ENCODE data around the genes ZNF827, TTC29 and ARHGAP10.

GRCh38 chr4:144808709-144809895 is 163.1 kb downstream of the HHIP start:
- PRO-cap = no peak

- PRO-cap = unidirectional peak, minus-strand start at chr4:145482787
Measured at GRCh38 chr4:145482562-145483479, 1.2 kb downstream of the SMAD1 start.

- PRO-cap = no peak
Measured at GRCh38 chr4:145557826-145558316, 61.3 kb upstream of the MMAA start.

DNA sequence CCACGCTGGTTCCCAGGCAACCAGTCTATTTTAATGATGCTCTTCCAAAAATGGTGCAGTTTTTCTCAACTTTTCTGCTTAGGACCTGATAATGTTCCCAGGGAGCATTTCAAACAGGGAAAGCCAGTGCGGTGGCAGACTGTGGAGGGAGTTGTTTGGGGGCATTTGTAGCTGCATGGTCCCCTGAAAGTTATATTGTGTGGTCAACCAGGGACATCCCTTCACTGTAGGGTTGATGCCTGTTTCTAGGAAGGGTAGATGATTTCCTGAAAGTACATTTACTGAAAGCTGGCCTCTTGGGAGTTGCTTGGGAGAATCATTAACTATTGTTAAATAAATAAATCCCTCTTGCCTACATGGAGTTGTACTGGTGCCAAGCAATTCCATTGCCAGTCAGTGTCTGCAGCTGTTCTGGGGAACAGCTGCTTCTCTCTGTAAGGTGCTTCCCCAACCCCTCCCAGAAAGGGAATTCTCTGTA is 51.0 kb downstream of the C4orf51 start:
- PRO-cap = no peak

- PRO-cap = unidirectional peak, minus-strand start at chr4:145938422; bidirectional peak, plus-strand start at chr4:145938964, minus-strand start at chr4:145938895
Measured at GRCh38 chr4:145938087-145939231, at the start of gene ZNF827. Gene ZNF827 (minus strand): TSS chr4:145938823.

DNA sequence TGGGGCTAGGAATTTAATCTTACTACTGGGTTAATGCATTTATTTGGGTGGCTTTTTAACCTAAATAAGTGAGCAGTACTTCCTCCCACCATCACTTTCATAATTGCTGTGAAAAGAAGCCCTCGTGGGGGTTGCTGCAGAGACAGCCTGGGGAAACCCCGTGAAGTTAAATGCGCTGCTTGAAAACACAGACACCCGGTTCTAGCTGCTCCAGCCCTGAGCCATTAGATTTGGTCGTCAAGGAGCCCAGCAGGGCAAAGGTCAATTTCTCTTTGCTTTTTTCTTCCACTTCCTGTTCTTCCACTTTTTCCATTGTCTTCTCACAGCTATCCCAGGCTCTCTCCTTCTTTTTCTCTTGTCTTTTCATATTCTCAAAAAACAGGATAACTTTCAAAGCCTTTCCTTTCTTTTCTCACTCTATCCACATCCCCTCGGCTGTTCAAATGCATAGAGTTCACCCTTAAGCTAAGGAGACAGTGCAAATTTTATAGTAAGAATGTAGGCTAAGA is 91.4 kb upstream of the ZNF827 start:
- PRO-cap = no peak

- PRO-cap = no peak
Measured at GRCh38 chr4:146192087-146192624, 16.6 kb downstream of the LSM6 start.

DNA sequence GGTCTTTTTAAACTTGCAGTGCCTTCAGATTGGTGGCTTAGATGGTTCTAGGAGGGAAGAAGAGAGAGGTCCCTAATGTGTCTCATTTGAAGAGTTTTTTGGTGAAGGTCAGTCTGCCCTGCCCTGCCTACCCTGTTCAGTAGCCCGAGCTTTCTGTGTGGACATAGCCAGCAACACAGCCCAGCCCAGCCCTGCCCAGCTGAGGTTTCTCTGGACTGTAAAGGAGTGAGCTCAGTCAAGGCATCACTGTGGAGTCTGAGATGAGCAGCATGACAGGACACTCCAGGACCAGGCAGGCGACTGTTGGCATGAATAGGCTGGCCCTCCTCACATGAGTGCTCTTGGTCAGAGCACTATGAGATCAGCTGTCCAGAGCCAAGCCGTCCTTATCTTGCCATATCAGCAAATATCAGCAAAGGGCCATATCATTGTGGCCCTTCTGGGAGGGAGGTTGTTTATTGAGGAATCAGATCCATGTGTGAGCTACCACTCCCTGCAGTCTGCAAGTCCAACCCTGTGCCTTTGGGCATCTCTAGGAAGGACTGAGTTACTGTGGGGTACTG is 30.9 kb downstream of the REELD1 start:
- PRO-cap = no peak

- PRO-cap = no peak
Measured at GRCh38 chr4:146522781-146523153, 1.0 kb upstream of the SLC10A7 start.

- PRO-cap = no peak
Measured at GRCh38 chr4:146838189-146838771, 107.4 kb downstream of the TTC29 start.

GRCh38 chr4:146945549-146946061 is at the start of gene TTC29:
Gene TTC29 (minus strand): TSS chr4:146945864.
- PRO-cap = no peak

- PRO-cap = unidirectional peak, minus-strand start at chr4:147492882; bidirectional peak, plus-strand start at chr4:147493054, minus-strand start at chr4:147492882
Measured at GRCh38 chr4:147492681-147493163, 11.8 kb downstream of the EDNRA start.

GRCh38 chr4:147731827-147732553 is at the start of gene ARHGAP10:
Gene ARHGAP10 (plus strand): TSS chr4:147732088.
- PRO-cap = bidirectional peak, plus-strand start at chr4:147732062, minus-strand start at chr4:147732011

DNA sequence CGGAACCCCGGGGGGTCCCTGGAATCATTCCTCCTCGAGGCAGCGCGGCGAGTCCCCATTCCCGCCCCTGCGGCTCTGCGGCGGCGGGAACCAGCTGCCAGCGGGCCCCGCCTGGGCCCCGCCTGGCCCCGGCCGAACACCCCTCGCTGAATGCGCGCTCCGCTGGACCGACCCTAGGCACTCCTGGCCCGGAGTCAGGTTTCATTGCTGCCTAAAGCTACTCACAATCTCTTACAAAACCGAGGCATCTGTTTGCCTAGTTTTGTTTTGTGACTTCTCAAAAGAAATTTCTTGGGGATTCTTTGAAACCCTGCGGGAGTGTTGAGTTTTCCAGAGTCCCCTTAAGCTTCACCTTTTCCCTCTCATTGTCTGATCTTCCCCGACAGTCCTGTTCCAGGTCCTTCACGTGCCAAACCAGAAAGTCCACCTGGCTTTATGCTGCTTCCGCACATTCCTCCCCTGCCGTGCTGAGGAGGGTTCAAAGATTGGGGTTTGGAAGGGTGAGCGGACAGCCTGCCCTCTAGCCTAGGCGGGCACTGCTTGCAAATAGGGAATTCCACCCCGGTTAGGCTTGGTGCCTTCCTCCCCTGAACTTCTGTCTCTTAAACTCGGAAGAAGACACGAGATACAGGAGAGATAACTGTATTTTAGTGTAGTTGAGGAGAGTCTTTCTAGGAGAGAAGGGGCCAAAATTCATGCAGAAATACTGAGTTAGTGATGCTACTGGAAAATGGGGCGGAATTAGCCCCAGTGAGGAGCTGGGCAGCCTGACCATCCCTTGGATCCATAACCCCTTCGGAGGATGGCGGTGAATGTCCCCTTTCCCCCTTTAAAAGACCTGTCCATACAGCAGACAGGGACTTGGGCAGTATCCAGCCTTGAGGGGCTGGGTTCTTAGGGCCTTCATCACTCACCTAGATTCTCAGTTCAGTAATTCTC is 979 bp downstream of the ARHGAP10 start:
- PRO-cap = bidirectional peak, plus-strand start at position 139 of the sequence, minus-strand start at position 77 of the sequence; bidirectional peak, plus-strand start at position 481 of the sequence, minus-strand start at position 466 of the sequence

GRCh38 chr4:147756322-147757092 is 24.6 kb downstream of the ARHGAP10 start:
- PRO-cap = no peak

DNA sequence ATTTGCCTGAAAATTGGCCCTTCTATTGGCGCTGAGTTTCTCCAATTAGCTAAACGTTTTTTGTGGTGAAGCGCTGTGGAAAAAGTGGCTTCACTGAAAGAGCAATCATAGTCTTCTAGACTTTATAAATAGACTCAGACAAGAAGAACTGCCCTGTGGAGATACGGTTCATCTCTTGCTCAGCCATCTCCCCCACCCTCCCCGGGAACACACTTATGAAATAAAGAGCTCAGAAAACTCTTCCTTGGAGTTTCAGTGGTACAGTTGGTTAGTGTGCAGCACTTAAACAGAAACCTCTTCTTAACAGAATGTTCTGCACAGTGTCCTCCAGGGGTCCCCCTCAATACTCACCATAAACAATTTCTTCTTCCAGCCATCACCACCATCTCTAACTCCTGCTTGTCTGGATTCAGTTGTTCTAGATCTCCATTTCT is 313.0 kb downstream of the ARHGAP10 start:
- PRO-cap = no peak

DNA sequence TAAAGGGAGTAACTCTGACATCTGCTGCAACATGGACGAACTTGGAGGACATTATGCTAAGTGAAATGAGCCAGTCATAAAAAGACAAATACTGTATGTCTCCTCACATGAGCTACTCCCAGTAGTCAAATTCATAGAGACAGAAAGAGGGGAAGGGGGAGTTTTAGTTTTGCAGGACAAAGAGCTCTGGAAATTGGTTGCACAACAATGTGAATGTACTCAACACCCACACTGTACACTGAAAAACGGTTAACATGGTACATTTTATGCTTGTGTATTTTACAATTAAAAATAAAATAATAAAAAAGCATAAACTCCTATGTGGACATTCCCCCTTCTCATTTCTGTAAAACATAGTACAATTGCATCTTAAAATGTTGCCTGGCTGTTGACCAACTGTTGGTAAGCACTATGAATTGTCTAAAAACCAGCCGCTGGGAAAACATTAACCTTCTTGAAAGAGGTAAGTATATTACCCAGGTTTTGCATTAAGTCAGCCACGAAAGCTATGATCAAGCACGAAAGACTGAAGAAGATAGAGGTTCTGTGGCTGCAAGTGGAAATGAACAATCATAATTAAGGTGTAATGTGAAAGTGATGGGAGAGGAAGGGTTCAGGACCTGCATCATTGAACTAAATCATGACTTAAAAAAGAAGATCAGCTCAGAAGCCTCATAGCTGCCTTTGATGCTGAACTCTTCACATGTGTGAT is 341.2 kb downstream of the NR3C2 start:
- PRO-cap = no peak

DNA sequence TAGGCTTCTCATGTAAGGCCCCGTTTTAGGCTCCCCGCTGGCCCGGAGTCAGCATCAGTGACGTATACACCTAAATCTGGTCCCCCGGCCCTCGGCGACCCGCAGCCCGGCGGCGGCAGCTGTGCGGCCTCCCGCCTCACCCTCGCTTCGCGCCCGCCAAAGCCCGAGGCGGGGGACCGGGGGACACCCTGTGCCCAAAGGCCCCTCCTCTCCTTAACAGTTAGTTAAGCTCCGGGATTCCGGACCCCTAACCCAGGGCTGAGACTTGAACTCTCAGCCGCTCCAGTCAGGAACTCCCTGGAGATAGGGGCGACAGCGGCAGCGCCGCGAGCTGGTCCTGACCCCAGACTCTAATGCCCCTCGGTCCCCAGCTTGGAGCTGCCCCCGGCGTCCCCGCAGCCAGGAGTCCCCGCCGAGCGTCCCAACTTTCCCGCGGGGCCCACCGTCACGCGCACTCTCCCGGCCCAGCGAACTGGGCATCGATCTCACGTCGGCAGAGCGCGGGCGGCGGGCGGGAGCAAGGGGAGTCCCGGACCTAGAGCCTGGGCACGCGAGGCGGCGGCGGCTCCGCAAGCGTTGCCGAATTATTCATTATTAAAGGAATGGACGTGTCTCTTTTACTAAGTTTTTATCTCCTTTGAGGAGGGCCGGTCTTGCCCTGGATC is 1.5 kb upstream of the NR3C2 start:
- PRO-cap = bidirectional peak, plus-strand start at position 496 of the sequence, minus-strand start at position 423 of the sequence

DNA sequence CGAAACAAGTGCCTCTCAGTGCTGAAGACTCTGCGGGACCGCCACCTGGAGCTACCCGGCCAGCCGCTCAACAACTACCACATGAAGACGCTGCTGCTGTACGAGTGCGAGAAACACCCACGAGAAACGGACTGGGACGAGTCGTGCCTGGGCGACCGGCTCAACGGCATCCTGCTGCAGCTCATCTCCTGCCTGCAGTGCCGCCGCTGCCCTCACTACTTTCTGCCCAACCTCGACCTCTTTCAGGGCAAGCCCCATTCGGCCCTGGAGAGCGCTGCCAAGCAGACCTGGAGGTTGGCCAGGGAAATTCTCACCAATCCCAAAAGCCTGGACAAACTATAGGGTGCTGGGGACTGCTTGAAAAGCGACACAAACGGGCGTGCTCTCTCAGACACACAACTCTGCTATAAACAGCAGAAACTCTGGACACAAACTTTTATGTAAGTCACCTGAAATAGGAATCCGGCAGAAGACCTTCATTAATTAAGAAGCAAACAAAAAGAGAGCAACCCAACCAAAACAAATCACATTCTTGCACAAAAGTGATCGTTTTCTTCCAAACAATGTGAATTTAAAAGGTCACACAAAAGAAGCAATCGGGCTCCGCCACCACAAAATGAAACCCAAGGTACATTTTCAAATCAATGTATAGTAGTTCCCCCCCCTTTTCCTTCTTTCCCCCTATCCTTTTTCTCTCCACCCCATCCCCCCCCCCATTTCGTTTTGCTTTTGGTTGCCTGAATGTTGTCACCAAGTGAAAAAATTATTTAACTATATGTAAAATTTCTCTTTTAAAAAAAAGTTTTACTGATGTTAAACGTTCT is 2.0 kb downstream of the MAB21L2 start:
- PRO-cap = unidirectional peak, minus-strand start at position 222 of the sequence

DNA sequence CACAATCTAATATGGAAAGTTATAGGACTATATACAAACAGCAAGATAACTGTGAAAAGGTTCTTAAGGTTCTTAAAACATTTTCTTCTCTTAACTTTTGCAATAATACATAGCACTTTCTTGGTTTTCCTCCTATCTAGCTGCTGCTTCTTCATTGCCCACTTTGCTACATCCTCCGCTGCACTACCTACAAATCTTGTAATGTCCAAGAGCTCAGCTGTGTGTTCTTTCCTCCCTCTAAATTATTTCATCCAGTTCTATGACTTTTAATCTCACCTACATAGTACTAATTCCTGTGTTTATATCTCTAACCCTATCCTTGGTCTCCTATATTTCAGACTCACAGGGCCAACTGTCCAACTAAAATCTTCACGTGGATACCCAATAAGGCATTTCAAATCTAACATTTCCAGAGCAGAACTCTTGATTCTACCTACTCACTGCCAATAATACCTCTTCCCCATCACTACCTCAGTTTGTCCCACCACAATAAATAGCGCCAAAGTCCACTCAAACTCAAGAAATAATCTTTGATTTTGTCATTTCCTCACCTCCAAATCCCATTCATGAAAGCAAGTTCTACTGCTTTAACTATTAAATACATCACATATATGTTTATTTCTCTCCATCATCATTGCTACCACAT is 165.7 kb downstream of the MAB21L2 start:
- PRO-cap = no peak